ENCODE data around the genes KCNA1 and CD9.

GRCh38 chr12:4909483-4910621, at the start of gene KCNA1:
Gene KCNA1 (plus strand): TSS chr12:4909905.
- PRO-cap, 8 experiments, result no peak in any of the 8 experiments

- PRO-cap, 8 experiments, result peak in 2 of 8 experiments; most common plus-strand start chr12:4911177 (in 2)
These were observed 1.3 kb downstream of the KCNA1 start for GRCh38 chr12:4911001-4911350.

DNA sequence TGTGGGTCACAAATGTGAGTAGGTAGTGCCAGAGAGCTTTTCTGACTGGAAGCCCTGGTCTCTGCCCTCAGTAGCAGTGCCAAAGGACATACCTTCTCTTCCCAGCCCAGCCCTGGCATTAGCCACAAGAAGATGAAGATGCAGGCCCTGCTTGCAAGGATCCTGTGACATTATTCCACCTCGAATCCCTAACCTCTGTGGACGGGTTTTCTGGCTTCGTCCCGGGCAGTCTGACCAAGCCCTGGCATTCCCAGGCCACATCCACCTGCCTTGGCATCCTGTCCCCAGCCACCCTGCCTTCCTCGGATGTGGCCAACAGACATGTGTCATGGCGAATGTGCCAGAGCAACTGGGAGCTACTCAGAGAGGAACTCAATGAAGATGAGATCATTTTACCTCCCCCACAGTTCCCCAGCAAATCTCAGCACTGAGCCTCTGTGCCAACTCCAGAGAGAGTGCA, 33.6 kb upstream of the KCNA5 start:
- PRO-cap, 8 experiments, result no peak in any of the 8 experiments

GRCh38 chr12:5290892-5291158, 141.1 kb upstream of the NTF3 start:
- PRO-cap, 8 experiments, result no peak in any of the 8 experiments

DNA sequence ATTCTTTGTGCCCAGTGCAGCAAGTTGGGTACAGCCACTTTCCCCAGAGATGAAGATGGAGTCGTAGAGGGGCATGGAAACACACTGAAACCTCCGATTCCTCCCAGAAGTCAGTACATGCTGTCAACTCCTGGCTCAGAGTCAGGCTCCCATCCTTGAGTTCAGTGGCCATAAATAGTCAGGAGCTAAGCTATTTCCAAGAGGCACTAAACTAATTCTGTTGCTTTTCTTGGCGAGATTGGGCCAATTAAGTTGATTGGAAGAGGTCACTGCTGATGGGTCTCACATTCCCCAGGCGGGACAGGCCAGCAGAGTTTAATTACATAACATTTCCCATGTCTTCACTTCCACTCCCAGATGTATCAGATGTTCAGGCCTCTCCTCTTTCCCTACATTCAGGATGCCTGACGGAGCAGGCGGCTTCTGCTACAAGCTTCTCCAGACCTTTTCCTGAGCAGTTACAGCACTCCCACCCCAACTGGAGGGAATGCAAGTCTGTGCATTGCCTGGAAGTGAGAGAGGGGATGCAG, 5.2 kb downstream of the NTF3 start:
- PRO-cap, 8 experiments, result no peak in any of the 8 experiments

GRCh38 chr12:5480165-5480799, 48.4 kb downstream of the NTF3 start:
- PRO-cap, 8 experiments, result no peak in any of the 8 experiments

DNA sequence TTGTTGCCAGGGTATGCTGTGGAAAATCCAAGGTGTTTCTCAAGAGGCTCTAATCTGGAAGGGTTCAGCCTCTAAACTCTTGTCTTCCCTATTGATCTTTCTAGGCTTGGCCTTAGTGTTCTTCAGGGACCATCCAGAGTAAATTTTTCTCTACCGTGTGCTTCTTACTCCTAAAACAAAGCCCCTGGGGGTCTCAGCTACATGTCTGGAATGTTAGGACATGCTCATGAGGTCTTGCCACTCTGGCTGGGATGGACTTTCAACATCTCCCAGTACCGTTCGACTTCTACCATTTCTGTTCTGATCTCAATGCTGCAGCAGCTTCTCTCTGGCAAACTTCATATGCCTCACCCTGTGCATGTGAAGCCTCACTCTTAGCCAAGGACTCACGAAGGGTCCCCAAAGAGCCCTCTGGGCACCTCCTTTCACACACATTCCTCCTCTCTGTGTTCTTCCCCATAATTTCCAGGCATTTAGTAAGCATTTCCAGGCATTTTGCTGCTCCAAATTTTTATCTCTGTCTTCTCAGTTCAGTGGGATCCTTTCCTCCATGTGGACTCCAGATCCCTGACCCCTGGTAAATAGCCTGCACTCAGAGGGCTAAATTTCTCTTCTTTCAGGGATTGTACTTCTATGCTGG, 7.2 kb downstream of the ANO2 start:
- PRO-cap, 8 experiments, result no peak in any of the 8 experiments

DNA sequence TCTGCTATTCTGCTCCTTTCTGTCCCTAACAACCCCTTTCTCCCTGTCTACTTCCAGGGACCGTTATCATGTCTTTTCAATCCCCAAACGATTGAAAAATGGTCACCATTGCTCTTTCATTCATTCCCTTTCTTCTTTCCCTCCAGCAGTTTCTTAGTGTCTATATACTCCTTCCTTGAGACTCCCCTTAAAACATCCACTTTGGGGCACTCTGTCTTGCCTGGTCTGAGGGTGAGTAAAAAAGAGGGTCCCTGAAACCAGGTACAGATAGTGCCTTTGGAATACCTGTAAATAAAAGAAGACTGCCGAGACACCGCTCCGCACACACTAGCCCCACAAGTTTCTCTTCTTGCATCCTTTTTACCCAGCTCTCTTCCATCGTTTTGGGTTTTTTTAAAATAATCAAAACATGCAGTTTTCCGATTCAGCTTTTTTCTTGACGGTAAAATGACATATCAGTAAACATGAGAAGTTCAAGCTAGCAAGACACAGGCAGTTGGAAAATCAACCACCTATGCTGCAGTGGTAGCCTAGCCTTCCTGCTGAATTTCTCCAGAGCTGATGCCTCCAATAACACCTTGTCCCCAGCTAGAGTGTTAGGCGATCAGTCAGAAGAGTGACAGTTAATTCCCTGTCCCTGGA, 1.6 kb upstream of the ANO2 start:
- PRO-cap, 8 experiments, result no peak in any of the 8 experiments

DNA sequence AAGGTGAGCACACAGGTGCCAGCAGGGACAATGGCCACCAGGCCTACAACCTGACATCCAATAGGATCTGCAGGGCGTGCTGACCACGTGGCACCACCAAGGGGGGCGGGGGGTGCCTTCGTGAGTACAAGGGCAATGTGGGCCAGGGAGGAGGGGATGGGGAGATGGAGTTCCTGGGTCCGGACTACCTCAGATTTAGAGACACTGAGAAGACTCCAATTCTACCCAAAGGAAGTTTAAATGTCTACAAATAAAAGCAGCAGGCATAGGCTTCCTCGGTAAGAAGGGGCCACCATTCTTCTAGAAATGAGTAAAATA, 71.8 kb upstream of the ANO2 start:
- PRO-cap, 8 experiments, result no peak in any of the 8 experiments

DNA sequence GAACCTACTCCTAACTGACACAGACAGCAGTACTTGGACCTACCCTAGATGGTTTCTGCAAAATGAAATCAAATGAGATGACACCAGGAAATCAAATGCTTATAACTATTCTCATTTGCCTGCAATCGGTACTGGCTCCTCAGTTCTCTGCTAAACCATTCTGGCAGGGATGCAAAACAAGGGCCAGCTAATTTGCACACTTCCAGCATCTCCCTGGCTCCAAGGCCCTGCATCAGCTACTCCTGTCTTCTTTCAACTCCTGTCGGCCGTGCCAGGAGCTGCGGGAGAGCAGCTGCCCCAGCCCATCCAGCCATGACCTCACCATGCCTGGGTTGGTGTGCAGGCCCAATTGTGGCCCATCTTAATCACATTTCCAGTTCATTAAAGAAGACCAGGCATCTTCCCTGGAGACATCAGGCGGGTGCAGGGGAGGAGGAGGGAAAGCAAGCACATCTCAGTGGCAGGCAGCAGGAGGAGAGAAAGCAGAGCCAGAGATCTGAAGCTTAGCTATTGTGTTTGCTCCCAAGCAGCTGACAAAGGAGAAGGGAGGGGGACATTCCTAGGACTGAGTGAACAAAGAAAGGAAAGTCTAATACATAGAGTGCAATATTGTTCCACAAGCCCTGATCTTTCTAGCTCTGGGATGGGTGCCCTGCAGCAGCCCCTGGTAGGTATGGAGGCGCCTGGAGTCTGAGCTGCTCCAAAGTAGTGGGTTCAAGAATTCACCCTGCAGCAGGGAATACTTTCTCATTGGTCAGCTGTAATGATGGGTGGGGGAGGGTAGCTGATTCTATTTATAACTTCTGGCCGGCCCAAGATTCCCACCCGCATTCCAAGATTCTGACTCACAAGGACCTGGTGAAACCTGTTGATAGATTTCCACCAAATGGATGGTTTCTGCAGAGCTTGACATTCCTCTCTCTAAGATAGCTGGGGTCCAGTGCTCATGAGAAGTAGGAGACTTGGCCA, 40.1 kb downstream of the VWF start:
- PRO-cap, 8 experiments, result no peak in any of the 8 experiments

GRCh38 chr12:6135040-6135304, 10.5 kb upstream of the VWF start:
- PRO-cap, 8 experiments, result no peak in any of the 8 experiments

DNA sequence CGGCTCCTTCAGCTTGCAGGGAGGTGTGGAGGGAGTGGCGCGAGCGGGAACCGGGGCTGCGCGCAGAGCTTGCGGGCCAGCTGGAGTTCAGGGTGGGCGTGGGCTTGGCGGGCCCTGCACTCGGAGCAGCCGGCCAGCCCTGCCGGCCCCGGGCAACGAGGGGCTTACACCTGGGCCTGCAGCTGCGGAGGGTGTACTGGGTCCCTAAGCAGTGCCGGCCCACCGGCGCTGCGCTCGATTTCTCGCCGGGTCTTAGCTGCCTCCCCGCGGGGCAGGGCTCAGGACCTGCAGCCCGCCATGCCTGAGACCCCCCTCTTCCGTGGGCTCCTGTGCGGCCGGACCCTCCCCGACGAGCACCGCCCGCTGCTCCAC, 35.0 kb upstream of the VWF start:
- PRO-cap, 8 experiments, result no peak in any of the 8 experiments

DNA sequence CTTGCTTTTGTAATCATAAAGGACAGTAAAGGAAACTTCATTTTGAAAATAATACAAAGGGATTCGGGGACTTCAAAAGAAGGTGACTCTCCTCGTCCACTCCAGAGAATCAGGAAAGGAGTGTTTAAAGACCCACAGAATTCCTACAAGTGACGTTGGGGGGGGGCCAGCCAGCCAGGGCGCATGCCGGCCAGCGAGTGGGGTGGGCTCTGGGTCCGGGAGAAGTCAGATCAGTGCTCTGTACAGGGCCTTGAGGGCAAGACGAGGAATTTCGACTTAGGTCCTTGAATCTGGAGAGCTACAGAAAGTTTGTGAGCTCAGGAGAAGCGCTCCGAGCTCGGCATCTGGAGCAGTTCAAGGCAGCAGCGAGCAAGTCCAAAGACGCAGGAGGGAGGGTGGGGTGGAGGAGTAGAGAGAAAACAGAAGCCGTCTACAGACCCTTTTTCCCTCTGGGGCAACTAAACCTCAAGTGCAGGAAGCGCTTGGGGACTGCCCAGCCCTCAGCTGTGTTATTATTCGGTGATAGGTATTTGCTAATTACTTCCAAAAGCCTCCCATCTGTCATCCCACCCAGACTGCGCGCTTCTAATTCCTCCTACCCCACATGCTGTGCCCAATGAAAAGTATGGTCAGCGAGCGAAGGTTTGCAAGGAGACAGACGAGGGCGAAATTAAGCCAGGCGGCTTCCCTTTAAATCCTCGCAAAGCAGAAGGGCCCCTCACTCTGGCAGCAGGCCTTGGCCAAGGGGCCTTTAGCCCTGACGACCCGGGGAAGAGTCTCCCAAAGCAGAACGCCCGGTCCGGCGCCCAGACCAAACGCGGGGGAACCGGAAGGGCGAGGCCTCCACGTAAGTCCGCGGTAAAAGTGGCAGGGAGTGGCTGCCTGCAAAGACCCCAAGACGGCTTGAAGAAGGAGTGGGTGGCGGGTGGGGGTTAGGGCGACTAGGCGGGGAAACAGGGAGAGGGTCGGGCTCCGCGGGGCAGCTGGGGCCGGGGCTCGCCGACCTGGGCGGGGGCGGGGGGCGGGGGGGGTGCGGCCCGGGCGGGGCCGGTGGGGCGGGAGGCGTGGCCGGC, 638 bp upstream of the CD9 start:
- PRO-cap, 8 experiments, result peak in 7 of 8 experiments; most common plus-strand start position 896 of the sequence (in 3); most common minus-strand start position 785 of the sequence (in 7)

GRCh38 chr12:6200299-6201120, at the start of gene CD9:
Gene CD9 (plus strand): TSS chr12:6200400.
- PRO-cap, 8 experiments, result peak in 7 of 8 experiments; most common plus-strand start chr12:6200374 (in 7)

- PRO-cap, 8 experiments, result no peak in any of the 8 experiments
These were observed 50.2 kb downstream of the CD9 start for GRCh38 chr12:6250377-6250760.

- PRO-cap, 8 experiments, result no peak in any of the 8 experiments
These were observed 32.5 kb upstream of the PLEKHG6 start for GRCh38 chr12:6277859-6278463.

DNA sequence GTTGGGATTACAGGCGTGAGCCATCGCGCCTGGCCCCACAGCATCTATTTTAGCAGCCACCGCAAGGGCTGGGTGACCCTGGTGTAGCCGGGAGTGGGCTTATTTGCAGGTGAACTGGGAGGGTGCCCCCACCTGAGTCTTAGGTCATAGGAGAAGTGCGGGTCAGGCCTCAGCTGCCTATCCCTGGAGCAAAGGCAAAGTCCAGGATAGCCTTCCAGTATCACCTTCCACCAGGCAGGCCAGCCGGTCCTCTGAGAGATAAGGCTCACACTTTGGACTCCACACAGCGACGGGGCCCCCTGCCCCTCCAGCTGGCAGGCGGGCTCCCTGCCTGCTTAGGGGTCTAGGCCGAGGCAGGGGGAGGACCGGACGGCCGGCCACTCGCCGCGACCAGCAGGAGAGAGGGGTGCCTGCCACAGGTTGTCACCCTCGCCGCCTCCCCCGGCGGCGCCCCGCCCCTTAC, 495 bp upstream of the PLEKHG6 start:
- PRO-cap, 8 experiments, result no peak in any of the 8 experiments

DNA sequence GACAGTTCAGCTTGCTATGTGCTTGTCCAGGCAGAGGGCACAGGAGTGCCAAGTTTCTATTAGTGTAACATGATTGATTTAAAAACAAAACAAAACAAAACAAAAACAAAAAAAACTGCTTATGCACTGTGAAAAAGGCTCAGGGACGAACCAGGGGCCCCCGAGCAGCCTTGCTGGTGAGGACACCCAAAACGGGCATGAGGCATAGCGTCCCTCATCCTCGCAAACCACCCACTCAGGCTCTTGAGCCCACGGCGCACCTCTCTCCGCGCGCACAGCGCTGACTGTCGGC, 13.1 kb downstream of the TNFRSF1A start:
- PRO-cap, 8 experiments, result peak in 2 of 8 experiments; most common minus-strand start position 239 of the sequence (in 2)

DNA sequence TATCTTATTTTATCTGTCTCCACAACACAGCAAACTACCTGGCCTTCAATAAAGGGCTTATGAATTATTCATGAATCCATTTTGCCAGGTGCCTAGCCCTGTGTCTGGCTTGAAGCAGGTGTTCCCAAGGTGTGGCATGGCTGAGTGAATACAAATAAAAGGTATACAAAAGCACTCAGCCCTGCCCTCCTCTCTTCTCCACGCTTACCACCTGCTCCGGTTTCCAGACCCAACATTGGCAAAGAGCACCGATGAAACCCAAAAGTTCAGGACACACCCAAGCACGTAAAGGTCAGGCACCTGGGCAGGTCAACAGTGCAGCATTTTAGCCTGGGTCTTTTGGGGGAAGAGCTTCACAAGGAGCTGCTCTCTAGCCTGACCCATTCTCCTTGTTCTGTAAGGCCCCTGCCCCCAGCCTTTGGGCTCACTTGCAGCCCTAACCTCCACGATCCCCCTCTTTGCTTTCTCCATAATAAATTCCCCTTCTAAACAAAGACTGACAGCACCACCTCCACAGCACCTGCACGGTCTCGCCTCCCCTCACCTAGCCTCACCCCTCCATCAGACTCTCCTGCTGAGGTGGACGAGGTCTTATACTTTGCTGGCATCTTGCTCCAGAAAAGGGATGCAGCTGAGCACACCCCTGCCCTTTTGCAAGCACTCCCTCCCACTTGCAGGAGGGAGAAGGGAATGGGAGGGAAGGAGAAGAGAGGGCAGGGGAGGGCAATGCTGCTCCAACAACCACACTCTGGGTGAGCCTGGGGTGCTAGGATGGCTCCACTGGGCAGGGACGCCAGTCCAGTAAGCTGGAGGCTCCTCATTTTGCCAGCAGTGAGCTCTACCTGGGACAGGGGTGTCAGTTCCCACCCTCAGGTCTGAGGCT, 1.7 kb downstream of the SCNN1A start:
- PRO-cap, 8 experiments, result no peak in any of the 8 experiments

DNA sequence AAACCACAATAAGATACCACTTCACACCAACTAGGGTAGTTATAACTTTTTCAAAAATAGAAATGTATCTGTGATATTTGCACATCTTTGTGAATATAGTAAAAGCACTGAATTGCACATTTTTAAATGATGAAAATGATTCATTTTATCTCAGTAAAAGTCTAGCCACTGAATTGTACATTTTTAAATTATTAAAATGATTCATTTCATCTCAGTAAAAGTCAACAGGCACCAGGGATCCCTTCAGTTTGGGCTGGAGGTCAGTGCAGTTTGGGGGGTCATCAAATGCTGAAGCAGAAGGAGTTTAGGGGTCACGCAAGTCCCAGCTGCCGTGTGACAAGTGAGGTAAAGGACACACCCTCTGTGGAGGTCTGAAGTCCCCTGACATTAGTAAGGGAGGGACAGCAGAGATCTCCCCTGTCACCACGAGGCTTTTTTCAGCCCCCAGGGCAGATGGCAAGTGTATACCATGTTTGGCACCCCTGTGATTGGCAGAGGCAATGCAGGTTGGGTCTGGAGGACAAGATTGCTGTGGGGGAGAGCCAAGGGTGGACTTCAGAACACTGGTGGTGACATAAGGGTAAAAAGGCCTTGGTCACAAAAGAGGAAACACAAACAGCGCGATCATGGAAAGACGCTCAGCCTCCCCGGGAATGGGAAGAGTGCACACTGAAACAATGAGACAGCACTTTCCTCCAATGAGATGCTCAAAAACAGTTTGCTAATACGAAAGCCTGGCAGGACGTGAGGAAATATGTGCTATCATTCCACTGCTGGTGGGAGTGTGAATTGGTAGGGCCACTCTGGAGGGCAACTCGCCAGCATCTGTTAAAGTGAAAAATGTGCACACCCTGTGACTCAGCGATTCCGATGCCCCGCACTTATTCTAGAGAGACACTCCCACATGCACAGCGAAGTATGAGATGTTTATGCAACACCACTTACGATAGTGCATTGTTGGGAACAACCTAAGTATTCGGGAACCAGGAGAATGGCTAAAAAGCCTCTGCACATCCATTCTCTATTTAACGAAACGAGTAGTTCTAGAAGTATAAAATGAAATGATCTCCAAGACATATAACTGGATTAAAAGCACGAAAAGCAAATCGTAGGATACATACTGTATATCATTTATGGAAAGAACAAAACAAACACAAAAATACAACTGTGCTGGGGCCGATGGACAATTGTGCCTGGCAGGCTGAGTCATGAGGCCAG, 14.5 kb upstream of the CD27 start:
- PRO-cap, 8 experiments, result peak in 4 of 8 experiments; most common plus-strand start position 765 of the sequence (in 4)